ENCODE measurements around the genes CAPS and CD70.

GRCh38 chr19:5691971-5693015 lies 2.2 kb downstream of the RPL36 start:
- PRO-cap: no peak

GRCh38 chr19:5800531-5801269 lies 4.2 kb upstream of the NRTN start:
- PRO-cap: no peak

GRCh38 chr19:5802211-5802701 lies 2.6 kb upstream of the NRTN start:
- PRO-cap: bidirectional peak, plus-strand start at chr19:5802524, minus-strand start at chr19:5802289

GRCh38 chr19:5904485-5904775 lies 242 bp upstream of the VMAC start:
- PRO-cap: no peak

GRCh38 chr19:5913685-5914350 lies at the start of gene CAPS:
TSS of gene CAPS (plus strand) at chr19:5914254.
- PRO-cap: no peak

GRCh38 chr19:6022055-6022732 lies 44.3 kb upstream of the RANBP3 start:
- PRO-cap: no peak

- PRO-cap: bidirectional peak, plus-strand start at chr19:6057011, minus-strand start at chr19:6056834; unidirectional peak, minus-strand start at chr19:6057284
Measured at GRCh38 chr19:6056899-6058053, 53.0 kb downstream of the RFX2 start.

GRCh38 chr19:6065585-6066293 lies 44.6 kb downstream of the RFX2 start:
- PRO-cap: no peak

- PRO-cap: unidirectional peak, plus-strand start at chr19:6232985
Measured at GRCh38 chr19:6232658-6233049, 47.1 kb downstream of the MLLT1 start.

DNA sequence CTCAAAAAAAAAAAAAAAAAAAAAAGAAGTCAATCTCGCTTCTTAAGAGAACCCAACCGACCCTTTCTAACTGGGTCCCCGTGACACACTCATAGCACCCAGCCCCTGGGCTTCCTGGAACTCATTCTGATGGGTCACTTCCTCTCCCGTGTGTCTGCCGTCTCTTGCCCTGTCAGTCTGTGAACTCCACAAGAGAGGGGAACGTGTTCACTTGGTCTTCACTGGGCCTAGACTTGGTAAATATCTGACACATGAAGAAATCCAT lies 35.8 kb downstream of the MLLT1 start:
- PRO-cap: no peak

GRCh38 chr19:6276379-6276954 lies 3.3 kb downstream of the MLLT1 start:
- PRO-cap: no peak

- PRO-cap: no peak
Measured at GRCh38 chr19:6412168-6412562, 12.4 kb downstream of the KHSRP start.

DNA sequence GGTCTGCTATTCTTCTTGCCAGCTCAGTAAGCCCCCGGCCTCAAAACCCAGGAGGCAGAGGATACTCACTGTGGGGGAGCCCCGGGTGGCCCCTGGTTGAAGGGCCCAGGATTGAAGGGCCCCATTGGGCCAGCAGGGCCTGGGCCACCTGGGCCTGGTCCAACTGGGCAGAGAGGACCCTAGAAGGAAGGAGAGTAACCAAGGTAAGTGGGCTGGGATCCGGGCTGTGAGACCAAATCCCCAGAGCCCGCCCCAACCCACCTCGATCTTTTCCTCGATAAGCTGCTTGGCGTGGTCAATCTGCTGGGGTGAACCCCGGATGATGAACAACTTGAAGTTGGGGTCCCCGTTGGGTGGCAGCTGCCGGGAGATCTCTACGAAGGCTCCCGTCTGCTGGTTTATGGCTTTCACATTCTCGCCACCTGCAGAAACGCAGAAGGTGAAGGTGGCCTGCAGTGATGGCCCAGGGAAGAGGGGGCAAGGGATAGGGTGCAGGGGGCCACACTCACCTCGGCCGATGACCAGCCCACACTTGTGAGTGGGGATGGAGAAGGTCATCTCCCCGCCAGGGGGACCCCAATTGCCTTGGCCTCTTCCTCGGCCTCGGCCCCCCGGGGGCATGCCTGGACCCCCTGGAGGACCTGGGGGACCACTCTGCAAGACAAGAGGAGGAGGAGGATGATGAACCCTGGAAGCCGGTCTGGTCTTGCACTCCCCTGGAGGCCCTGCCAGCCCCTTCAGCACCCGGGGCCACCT lies 8.2 kb downstream of the KHSRP start:
- PRO-cap: no peak

DNA sequence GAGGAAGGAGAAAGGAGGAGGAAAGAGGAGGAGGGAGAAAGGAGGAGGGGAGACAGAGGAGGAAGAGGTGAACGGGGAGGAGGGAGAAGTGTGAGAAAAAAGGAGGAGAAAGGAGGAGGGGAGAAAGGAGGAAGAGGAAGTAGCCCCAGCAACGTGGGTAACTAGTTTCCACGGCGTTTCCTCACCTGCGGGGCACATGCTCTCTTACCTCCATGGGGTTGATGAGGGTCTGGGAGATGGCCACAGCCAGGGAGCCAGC lies 4.1 kb downstream of the SLC25A41 start:
- PRO-cap: no peak

- PRO-cap: no peak
Measured at GRCh38 chr19:6458622-6459440, 761 bp downstream of the SLC25A23 start.

DNA sequence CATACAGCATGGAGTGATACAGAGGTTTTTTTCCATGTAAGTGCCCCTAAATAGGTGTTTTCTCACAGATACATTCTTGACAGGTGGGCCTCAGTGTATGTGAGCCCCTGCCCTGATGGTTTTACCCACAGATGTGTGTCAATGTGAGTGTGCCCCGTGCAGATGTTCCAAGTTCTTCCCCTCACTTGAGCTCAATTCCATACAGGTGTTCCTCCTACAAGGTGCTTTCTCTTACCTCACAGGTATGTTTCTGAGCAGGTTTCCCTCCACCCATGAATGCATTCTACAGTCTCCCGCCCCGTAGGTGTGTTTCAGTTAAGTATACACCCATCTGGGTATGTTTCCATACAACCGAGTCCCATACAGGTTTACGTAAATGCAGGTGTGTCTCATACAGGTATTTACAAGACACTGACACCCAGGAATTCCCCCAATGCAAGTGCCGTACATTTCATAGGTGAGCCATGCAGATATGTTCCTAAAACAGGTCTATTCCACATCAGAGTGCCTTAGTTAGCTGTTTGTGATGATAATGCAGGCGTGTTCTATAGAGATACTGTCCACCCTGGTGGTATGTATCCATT lies 1.9 kb upstream of the CRB3 start:
- PRO-cap: no peak

- PRO-cap: unidirectional peak, minus-strand start at chr19:6516993
Measured at GRCh38 chr19:6516781-6517415, 13.9 kb upstream of the TNFSF9 start.

DNA sequence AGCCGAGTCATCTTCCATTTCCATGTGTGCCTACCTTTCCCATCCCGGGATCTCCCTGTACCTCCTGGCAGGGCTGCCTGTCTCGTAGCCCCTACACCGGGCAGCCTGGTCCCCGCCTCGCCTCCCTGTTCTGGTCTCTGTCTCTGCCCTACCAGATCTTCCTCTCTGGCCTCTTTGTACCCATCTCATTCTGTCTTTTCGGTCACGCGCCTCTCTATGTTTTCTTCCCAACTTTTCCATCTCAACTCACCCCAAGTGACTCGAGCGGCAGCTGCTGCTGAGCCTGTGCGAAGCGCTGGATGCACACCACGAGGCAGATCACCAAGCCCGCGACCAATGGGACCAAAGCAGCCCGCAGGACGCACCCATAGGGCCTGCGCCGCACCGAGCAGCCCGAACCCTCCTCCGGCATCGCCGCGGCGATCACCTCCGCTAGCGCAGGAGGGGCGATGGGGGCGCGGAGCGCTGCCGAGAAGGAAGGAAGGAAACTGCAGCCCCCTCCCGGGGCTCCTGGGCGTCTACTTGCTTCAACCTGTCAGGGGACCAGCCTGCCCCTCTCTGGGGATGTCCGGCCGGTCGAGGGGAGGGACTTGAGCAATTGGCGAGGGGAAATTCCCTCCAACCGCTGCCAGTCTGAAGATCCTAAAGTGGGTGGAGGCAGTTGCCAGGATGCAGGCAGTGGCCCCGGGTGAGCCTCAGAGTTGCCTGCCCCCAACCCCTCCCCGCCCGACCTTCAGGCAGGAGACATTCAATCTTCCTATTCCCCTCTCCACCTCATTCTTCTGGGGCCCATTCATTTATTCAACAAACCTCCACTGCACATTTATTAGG lies at the start of gene CD70:
Gene CD70 (minus strand): TSS at position 560 of the 831 bp plus-strand sequence.
- PRO-cap: unidirectional peak, minus-strand start at position 518 of the sequence; unidirectional peak, minus-strand start at position 554 of the sequence

- PRO-cap: no peak
Measured at GRCh38 chr19:6677610-6678878, 8.1 kb upstream of the TNFSF14 start.

- PRO-cap: no peak
Measured at GRCh38 chr19:6686378-6686944, 16.5 kb upstream of the TNFSF14 start.

All from ReNcell CX (cell line).